Caco-2 (cell line): Measurements from ENCODE around the genes TNN and TEX35.

- PRO-cap = no peak
- RRBS = no CpG with 5 or more reads among the region's 15 CpGs
These were observed 138.2 kb downstream of the RABGAP1L start for GRCh38 chr1:174297294-174298181.

DNA sequence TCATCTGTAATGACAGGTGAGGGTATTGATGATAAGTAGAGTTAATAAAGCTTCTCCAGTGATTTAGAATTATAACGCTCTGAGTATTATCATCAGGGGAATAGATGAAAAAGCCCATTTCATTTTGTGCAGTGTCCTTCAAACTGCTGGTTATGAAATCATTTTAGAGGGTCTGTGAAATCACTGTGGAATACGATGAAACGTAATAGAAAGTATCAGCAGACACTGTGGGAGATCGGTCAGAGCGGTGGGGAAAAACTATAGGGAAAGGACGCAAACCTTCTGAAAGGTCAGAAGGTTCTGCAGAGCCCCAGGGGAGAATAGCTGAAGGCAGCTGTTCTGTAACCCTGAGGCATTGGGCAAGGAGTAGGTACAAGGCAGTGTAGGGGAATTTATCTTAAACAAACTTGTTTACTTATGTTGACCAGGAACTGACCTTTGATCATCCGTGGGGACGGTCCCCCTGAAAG lies 46.2 kb upstream of the CACYBP start:
- PRO-cap = unidirectional peak, minus-strand start at position 368 of the sequence
- RRBS = no CpG with 5 or more reads among the region's 8 CpGs

DNA sequence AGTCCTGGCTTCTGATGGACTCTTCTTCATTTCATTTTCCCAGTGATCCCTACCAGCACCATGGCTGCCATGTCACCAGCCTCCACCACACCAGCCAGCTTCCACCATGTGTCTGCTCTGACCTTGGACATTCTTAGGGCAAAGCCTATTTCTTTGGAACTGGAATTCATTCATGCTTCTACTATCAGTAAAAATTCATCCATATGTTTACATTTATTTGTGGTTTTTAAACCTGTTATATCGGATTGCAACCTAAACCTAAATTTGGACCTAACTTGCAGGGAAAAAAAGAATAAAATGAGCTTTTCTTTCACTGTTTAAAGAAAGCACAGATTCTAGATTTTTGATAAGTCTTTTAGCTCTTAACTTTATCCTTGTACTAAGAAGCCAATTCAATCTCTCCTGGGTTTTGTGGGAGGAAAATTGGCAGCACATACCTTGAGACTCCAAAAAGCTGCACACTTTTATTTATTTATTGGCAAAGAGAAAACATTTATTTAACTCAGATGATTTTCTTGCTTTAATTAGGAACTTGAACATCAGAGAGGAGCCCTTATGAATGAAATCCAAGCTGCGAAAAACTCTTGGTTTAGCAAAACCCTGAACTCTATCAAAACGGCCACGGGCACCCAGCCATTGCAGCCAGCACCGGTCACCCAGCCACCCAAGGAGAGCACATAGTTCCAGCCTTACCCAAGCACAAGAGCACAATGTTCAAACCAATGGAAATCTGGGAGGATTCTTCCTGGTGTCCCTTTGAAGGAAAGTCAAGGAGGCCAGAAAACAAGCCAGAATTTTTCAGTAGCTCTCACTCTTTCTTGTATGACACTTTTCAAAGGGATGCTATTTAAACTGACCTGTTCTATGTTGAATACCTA lies 10.2 kb upstream of the CACYBP start:
- PRO-cap = no peak
- RRBS = no CpG with 5 or more reads among the region's 5 CpGs

- PRO-cap = no peak
- RRBS = no CpG with 5 or more reads among the region's 5 CpGs
These were observed at the start of gene TNN for GRCh38 chr1:175067596-175068031. TNN (plus strand) TSS chr1:175067833.

DNA sequence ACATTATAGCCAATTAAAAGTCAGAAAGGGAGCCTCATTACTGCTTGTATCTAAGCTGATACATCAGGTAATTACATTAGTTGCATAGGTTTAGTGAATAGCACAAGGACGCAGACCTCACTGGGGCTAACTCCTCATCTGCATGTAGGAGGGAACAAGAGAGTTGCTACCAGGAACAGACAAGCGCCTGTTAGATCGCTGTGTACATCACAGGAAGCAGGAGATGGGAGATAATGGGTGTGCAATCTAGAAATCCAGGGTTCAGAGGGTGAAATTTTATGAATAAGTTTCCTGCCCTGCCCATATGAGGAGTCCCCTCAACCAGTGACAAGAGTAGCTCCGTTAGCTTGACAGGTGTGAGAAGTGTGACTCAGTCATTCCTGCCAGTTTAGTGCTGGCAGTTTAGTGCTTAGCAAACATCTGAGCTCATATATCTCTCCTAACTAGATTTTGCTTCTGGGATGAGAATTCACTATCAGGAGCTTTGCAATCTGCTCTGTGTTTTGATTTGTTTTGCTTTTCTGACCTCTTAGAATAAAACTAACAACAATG lies 96.8 kb upstream of the TNR start:
- PRO-cap = no peak
- RRBS = no CpG with 5 or more reads among the region's 4 CpGs

- PRO-cap = no peak
- RRBS = no CpG with 5 or more reads among the region's 5 CpGs
These were observed 132.3 kb downstream of the COP1 start for GRCh38 chr1:176074571-176075493.

GRCh38 chr1:178021917-178022292 lies 52.0 kb upstream of the SEC16B start:
- PRO-cap = no peak
- RRBS = no CpG with 5 or more reads among the region's 4 CpGs

GRCh38 chr1:178319978-178320433 lies 176.8 kb downstream of the CLEC20A start:
- PRO-cap = unidirectional peak, plus-strand start at chr1:178320347
- RRBS = no CpG with 5 or more reads among the region's 7 CpGs

- PRO-cap = no peak
- RRBS = no CpG with 5 or more reads among the region's 7 CpGs
These were observed 87.0 kb downstream of the CLEC20A start for GRCh38 chr1:178409391-178410587.

DNA sequence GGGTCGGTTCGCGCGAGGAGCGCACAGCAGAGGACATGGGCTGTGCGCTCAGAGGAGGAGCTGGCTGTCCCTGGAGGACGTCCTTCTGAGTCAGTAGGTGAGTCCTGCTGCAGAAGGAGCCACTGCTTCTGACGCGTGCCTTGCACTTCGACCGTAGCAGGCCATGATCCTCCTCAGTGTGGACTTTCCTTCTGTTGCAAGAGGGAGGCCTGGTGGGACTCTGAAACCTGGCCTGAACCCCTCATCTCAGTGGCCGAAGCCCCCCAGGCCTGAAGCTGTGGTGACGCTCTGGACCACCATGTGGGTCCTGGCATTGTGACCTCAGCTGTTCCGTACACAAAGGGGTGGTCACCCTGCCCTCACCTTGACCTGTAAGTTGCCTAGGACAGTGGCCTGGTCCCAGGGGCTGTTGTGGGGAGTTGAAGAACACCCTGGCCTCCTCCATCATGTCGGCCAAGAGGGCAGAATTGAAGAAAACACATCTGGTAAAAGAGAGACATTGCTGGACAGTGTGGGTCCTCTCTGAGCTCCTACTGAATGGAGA lies at the start of gene TEX35:
Gene TEX35, plus strand, starts transcription at position 367 of the 544 bp plus-strand sequence.
- PRO-cap = no peak
- RRBS = no CpG with 5 or more reads among the region's 15 CpGs

DNA sequence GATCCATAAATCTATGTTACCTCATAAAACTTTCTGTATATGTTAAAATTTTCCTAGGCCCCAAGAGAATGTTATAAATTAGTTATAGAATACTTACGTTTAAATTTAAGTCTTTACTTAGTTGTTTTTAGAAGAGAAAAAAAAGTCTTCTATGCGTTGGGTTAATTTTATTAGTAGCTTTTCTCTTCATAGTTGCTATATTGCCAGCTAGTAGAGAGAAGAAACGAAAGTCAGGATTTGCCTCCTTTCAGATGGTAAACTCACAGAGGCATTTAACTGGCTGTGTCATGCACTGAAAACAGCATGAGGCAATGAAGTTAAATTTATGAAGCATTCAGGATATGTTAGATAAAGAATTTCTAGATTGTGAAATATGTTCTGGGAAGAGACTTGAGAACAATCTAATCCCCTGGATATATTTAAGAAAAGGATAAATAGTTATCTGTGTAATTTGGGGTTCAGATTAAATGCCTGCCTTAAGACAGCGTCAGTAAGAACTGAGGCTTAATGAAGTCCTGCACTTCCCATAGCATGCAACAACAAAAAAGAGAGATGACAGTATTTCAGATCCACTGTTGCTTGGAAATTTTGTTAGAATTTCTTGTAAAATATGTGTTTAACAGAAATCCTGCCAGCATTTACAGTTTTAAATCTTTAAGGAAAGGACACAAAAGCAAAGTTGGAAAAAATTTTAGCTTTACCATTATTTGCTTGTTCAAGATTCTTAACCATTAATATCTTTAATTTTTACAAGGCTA lies 1.7 kb downstream of the ANGPTL1 start:
- PRO-cap = no peak
- RRBS = no CpG with 5 or more reads among the region's 4 CpGs

- PRO-cap = no peak
- RRBS = no CpG with 5 or more reads among the region's 2 CpGs
These were observed 47.1 kb upstream of the ANGPTL1 start for GRCh38 chr1:178917916-178918380.

DNA sequence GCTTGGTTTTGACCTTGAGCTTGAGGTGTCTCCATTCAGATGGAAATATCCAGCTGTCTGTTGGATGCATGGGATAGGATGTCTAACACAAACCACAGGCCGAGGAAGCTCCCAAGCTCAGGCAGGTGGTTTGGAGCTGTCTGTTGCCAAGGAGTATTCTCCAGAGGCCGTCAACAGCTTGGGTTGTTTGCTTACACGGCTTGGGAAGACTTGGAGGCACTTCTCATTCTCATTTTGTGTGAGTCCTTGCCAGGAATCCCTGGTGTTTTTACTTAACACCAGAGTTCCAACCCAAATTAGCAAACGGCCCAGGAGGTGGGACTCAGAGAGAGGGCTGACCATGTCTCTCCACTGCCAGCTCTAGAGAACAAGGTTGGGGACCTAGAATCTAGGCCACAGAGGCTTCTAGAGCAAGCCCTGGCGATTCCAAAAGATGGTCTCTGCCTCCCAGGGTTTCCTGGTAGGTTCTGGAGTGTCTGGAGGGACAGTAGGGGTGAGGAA lies 72.7 kb upstream of the FAM20B start:
- PRO-cap = no peak
- RRBS = no CpG with 5 or more reads among the region's 5 CpGs

GRCh38 chr1:178965490-178965748 lies 60.3 kb upstream of the FAM20B start:
- PRO-cap = unidirectional peak, plus-strand start at chr1:178965688

DNA sequence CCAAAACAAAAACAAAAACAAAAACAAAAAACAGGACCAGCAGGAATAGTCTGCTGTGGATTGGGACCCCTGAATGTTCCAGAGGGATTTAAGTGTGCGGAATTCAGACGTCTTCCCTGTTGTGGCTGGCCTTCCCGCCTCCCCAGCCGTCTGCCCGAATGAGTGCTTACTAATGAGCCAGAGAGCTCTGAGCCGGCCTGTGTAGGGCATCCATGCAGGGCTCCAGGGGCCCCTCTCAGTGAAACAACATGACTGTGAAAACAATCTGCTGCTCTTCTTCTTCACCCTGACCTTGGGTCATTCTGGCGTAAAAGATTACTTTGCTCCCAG lies 23.3 kb upstream of the FAM20B start:
- PRO-cap = no peak
- RRBS = no CpG with 5 or more reads among the region's 7 CpGs

DNA sequence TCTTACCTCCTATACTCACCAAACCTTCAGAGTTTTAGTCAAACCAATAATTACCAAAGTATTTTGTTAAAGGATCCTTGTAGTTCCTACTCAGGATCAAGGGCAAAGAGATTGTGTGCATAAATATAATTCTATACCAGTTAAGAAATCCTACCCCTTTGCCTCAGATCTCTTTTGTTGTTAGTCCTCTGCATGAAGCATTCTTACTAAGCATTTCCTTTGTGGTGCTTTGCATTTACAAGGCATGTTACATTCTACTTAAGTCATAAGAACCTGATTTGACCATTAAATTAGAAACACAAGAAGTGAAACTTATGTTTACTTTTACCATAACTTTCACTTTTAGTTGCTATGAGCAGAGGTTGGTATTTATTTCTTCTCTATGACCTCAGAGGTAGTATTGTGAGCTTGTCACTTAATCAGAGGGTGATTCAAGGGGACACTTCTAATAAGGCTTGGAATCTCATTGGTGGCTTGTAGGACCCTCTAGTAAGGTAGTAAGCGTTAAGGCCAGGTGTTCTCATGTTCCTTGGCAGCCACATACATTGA lies 9.0 kb downstream of the FAM20B start:
- PRO-cap = no peak
- RRBS = no CpG with 5 or more reads among the region's 1 CpG

DNA sequence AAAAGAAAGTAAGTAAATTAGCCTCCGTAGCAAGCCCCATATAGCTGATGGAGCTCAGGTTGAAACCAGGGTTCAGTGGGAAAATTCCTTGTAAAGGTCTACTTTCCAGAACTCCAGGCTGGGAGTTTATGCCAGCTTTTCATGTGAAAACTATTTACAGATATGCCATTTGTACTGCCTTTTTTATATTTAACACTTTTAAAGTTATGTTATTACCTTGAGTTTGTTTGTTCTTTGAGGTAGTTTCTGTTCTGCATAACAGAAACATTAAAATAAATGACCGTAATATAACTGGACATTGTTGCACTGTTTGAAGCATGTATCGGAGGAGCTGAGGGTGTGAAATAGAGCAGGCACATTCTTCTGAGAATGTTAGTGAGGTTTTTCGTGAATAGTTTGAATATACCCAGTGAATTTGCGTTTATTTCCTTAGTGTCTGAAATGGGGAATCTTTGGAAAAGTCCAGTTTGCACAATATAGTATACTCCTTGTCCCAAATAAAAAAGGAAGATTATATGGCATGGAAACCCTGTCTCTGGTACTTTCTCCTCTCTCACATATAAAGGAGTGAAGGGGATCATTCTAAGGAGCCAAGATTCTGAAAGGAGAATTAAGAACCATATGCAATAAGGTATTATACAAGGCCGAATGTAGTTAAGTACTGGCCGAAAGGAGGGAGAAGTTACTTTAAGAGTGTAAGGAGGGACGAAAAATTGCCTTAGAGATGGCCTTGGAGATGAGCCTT lies 10.6 kb downstream of the FAM20B start:
- PRO-cap = no peak
- RRBS = no CpG with 5 or more reads among the region's 8 CpGs

GRCh38 chr1:179190756-179191435 lies 38.6 kb downstream of the ABL2 start:
- PRO-cap = no peak
- RRBS = no CpG with 5 or more reads among the region's 6 CpGs

DNA sequence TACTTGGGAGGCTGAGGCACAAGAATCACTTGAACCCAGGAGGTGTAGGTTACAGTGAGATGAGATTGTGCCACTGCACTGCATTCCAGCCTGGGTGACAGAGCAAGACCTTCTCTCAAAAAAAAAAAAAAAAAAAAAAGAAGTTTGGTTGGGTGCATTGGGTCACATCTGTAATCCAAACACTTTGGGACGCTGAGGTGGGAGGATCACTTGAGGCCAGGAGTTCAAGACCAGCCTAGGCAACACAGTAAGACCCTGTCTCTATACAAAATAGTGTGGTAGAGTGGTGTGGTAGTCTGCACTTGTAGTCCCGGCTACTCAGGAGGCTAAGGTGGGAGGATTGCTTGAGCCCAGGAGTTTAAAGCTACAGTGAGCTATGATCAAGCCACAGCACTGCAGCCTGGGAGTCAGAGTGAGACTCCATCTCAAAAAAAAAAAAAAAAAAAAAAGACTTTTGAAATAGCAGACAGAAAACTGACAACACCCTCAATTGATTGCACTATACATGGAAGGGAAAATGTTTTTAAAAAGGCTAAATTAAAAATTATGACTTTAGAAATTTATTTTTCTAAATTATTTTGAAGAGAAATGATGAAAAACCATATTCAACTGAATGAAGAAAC lies 34.1 kb downstream of the TOR1AIP2 start:
- PRO-cap = no peak
- RRBS = no CpG with 5 or more reads among the region's 2 CpGs

DNA sequence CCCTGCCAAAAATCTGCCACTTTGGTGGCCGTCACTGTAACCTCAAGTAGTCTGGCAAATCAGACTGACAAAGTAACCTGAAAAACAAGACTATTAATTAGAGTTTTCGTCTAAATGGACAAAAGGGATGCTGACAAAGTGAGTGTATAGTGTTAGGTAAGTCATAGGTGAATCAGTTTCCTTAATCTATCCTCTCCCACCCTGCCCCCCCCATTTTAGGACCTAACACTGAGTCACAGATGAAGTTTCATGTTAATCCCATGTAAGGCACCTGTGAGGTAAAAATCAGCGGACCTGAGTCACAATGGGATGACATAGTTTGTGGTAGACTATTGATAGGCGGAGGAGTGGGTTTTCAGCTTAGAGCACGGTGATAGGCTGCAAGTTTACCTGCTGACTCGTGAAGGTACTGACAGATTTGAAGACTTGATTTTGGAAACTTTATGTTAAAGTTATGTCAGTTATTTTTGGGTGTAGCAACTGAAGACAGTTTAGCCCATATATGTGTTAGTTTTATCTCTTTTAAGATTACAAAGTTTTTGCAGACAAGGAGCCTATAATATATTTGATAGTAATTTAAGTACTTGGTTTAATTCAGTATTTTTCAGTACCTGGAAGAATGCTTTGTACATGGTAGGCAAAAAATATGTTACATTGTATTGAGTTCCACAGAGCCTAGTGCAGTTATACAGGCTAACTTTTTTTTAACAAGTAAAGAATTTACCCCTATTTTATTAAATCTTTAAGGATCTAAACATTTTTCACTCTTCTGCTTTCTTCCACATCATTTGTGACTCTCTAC lies 1.7 kb downstream of the TOR1AIP1 start:
- PRO-cap = no peak
- RRBS = no CpG with 5 or more reads among the region's 6 CpGs